Spinal cord (tissue), 3 donors: ENCODE measurements around a stretch of chr2.

GRCh38 chr2:238883146-238883643 is 35.3 kb downstream of the TWIST2 start:
- PRO-cap, result no peak
- RAMPAGE, long total RNA, result no peak

GRCh38 chr2:239052355-239053499 is 204.8 kb downstream of the TWIST2 start:
- PRO-cap, result no peak
- RAMPAGE, long total RNA, result no peak

DNA sequence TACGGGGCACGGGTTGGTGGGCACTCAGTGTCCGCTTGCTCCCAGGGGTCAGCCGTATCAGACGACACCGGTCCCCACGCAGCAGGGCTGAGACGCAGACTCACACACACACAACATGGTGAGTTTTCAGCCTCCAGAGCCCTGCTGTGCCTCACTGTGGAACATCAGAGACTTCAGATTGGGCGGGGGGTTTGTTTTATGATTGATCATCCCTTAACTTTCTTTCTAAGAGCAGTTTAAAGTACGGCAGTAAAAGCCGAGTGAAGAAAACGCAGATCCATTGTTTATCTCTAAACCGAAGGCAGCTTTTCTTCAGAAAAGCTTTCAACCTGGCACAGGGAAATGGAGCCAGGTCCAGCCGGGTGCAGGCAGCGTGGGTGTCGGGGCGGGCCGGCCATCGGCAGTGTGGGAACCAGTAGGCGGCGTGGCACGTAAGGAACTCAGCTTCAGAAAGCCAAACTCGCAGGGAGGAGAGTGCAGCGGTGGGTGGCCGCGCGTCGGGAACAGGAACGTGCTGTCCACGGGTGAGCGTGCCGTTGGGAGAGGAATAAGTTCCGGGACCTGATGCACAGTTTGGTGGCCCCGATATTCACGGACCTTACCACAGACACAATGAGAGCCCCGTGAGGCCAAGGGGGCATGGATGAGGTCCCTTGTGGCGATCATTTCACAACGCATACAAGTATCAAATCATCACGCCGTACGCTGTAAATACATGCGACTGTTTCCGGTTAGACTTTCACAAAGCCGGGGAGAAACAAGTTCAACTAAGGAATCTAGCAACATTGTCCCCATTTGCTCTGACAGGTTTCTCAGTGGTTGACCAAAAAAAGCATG is 270.3 kb downstream of the TWIST2 start:
- PRO-cap, result no peak
- RAMPAGE, long total RNA, result no peak

- PRO-cap, result no peak
- RAMPAGE, long total RNA, result no peak
These were observed 274.5 kb downstream of the HDAC4 start for GRCh38 chr2:239126413-239126675.

GRCh38 chr2:239211764-239212044 is 189.1 kb downstream of the HDAC4 start:
- PRO-cap, result no peak
- RAMPAGE, long total RNA, result no peak

DNA sequence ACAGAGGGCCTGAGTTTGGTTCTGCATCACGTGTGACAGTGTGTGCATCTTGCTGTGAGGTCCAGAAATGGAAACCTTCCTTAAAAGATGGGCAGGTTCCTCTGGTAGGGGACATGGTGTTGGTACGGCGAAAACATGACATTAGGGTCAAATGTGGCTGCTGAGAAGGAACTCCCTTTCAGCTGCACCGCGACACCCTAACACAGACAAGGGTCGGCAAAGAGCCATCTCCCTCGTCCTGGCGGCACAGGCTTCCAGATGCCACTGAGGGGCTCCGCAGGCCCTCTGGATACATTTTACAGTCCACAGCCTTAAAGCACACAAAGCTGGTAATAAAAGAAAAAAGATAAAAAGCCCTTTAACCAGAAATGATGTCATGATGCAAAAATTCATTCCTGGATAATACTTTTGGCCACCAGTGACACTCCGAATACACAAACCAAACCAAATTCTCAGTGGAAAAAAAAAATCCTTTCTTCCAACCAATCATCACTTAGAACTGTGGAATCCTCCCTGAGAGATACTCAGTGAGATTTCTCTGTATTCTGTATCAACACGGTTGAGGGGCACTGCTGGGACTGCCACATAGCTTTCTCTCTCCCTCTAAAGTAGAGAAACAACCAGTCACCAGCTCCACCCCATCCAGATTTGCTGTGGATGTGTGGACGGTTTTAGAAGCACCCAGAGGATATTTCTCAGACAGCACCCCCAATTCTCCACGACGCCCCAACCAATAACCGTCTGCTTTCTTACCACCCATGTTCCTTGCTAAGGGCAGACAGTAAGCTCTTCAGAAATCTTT is 174.8 kb downstream of the HDAC4 start:
- PRO-cap, result no peak
- RAMPAGE, long total RNA, result no peak

DNA sequence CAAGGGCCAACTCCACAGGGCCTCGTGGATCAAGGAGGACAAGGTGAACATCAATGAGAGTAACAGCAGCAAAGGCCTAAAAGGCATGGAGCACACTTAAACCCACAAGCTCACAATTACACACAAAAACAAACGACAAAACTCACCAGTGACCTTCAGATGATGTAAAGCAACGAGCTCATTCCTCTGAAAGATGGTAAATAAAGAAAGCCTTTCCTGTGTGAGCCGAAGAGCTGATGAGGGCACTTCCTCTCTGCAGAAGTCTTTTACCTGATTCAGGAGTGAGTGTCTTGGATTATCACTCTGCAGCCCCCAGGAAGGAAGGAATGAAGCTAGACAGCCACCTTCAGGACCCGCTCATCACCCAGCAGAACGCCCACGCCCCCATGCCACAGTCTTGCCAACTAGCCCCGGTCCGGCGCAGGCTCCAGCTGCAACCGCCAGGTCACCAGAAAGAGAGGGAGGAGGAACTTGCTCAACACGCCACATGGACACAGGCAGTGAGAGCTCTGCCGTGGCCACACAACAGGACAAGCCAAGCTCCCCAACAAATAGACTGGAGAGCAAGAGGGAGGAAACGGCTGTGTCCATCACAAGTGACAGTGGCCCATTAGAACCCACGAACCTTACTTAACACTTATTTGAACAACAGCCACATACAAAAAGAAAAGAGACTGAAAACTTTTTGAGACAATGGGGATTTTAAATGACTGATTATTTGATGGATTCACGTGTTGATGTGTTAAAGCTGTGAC is 127.4 kb downstream of the HDAC4 start:
- PRO-cap, result no peak
- RAMPAGE, long total RNA, result no peak

- PRO-cap, result no peak
- RAMPAGE, long total RNA, result no peak
These were observed 103.2 kb downstream of the HDAC4 start for GRCh38 chr2:239297448-239298163.

DNA sequence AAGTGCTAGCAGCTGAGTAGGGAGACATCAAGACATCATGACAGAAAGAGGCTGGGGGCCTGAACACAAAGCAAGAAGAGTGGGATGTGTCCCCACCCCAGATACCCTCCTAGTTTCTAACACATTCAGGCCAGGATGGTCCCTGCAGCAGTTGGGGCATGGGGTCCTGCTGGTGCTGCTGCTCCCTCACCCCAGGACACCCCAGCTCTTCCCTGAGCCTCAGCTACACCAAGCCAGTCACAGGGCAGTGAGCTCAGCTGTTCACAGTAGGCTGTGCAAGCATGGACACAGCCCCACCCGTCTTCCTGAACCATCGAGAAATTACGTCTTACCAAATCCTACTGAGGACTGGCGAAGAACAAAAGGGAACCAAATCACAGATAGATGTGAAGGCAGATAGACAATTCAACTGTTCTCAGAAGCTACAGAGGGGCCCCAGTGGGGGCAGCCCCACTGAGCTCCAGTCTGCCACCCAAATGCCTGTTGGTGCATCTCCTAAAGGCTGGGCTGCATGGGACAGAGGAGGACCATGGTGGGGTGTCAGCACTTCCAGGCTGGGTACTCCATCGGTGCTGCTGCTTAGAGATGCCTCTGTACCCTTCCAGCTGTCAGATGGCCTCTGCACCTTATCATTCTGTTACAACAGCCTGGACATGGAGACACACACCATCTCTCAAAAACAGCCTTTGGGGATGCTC is 60.7 kb downstream of the HDAC4 start:
- PRO-cap, result no peak
- RAMPAGE, long total RNA, result no peak

- PRO-cap, result no peak
- RAMPAGE, long total RNA, result no peak
These were observed 55.0 kb downstream of the HDAC4 start for GRCh38 chr2:239345541-239346580.

GRCh38 chr2:239389356-239389880 is 11.4 kb downstream of the HDAC4 start:
- PRO-cap, result no peak
- RAMPAGE, long total RNA, result no peak

DNA sequence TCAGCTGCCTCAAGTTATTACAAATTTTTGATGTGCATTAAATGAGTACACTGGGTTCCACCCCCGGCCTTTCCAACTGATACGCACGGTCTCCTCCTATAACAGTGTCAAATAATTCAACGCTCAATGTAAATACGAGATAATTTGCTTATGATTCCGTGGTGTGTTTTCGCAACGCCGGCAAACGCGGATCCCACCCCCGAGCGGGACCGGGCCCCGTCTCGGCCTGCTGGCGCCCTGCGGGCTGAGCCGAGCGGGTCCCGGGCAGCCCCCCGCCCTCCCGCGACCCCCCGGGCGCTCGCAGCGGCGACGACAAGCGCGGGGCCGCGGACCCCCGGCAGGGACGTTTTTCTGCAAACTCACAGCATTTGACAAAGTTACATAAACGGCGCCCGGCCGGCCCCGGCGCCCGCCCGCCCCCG is 882 bp downstream of the HDAC4 start:
- PRO-cap, result no peak
- RAMPAGE, long total RNA, result no peak

- PRO-cap, result no peak
- RAMPAGE, long total RNA, result no peak
These were observed 210.7 kb downstream of the NDUFA10 start for GRCh38 chr2:239814067-239815274.

DNA sequence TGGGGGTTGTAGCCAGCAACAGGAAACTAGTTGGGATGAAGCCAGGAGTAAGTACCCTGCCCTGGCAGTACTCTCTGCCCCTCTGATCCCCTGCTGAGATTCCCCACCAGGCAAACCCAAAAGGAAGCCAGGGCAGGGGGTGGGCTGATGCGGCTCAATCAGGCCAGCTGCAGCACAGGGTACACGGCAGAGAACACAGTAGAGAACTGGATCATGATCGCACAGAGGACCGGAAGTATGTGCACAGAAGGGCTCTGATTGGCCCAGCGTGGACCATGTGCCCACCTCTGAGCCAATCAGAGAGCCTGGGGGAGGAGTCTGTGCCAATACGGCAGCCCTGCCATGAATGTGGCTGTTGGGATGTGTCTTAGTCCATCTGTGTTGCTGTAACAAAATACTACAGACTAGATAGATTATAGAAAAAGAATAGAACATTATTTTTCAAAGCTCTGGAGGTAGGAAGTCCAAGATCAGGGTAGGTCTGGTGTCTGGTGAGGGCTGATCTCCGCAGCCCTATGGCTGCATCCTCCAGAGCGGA is 132.0 kb downstream of the NDUFA10 start:
- PRO-cap, result no peak
- RAMPAGE, long total RNA, result no peak

- PRO-cap, result no peak
- RAMPAGE, long total RNA, result no peak
These were observed 70.4 kb downstream of the NDUFA10 start for GRCh38 chr2:239954727-239955127.

- PRO-cap, result no peak
- RAMPAGE, long total RNA, result no peak
These were observed 96.0 kb upstream of the OTOS start for GRCh38 chr2:240236302-240236928.

GRCh38 chr2:240459680-240460144 is 24.2 kb downstream of the GPC1 start:
- PRO-cap, result no peak
- RAMPAGE, long total RNA, result no peak

DNA sequence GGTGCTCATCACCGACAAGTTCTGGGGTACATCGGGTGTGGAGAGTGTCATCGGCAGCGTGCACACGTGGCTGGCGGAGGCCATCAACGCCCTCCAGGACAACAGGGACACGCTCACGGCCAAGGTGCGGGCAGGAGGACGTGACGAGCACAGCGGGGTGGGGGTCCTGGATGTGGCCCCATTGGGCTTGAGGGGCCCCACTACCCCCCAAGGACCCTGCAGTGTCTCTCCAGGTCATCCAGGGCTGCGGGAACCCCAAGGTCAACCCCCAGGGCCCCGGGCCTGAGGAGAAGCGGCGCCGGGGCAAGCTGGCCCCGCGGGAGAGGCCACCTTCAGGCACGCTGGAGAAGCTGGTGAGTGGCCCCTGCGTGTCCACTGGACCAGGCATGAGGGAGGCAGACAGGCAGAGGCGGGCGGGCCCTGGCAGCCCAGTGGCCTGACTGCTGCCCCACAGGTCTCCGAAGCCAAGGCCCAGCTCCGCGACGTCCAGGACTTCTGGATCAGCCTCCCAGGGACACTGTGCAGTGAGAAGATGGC is 29.2 kb downstream of the GPC1 start:
- PRO-cap, result no peak
- RAMPAGE, long total RNA, result no peak

- PRO-cap, result no peak
- RAMPAGE, long total RNA, result no peak
These were observed 1.2 kb downstream of the ANKMY1 start for GRCh38 chr2:240556313-240557187.

GRCh38 chr2:240565371-240566124 is 2.7 kb upstream of the RNPEPL1 start:
- PRO-cap, result no peak
- RAMPAGE, long total RNA, result no peak